ENCODE data around the genes ZSCAN5C, ZNF805, ZNF419 and ZIK1.

GRCh38 chr19:56201914-56202554 is at the start of gene ZSCAN5C:
Gene ZSCAN5C (plus strand): TSS chr19:56202273.
- RRBS = no CpG with 5 or more reads among the region's 4 CpGs

DNA sequence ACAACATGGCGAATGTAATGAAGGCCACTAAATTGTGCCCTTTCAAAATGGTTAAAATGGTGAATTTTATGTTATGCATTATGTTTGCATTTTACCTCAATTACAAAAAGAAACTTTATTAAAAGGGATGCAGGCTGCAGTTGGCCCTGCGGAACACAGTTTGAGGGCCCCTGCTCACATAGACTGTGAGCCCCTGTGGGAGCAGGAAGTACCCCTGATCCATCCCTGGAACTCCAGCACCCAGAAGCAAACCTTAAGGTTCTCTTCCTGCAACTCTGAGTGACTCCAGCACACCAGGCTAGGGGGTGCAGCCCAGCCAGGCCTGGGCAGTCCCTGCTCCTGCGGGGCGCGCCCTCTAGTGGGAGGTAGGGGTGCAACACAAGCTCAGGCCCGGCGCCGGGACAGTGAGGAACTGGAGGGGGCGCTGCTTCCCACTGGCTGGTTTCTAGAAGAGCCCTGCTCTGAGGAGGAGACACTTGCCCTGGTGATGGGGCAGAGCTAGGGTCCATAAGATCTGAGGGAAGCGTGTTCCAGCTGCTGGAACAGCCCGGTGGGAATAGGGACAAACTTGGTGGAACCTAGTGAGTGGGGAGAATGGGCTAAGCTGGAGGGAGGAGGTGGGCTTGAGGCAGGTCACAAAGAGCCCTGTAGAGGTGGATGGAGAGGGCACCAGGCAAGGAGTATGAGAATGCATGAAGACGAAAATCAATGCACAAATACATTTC is 5.1 kb downstream of the ZSCAN5A start:
- RRBS = no CpG with 5 or more reads among the region's 12 CpGs

DNA sequence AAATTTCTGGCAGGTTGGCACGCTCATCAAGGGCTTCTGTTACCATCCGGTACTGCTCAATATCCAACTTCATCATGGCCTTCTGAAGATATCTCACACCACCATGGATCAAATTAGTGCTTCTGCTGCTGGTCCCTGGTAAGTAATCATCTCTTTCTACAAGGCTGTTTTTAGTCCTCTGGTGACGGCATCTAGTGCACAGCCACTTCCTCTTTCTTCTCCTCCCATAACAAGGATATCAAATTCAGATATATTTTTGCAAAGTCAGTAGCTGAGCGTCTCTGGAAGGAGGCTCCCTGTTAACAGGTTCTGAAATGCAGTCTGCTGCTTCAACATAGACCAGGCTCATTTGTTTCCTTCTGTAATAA is 7.2 kb upstream of the ZSCAN5A start:
- RRBS = no CpG with 5 or more reads among the region's 4 CpGs

- RRBS = 1% methylated on average over 18 of the region's 41 CpGs
These were observed 611 bp upstream of the ZNF583 start for GRCh38 chr19:56403267-56404174.

GRCh38 chr19:56613437-56614138 is 18.5 kb downstream of the ZNF71 start:
- RRBS = no CpG with 5 or more reads among the region's 7 CpGs

DNA sequence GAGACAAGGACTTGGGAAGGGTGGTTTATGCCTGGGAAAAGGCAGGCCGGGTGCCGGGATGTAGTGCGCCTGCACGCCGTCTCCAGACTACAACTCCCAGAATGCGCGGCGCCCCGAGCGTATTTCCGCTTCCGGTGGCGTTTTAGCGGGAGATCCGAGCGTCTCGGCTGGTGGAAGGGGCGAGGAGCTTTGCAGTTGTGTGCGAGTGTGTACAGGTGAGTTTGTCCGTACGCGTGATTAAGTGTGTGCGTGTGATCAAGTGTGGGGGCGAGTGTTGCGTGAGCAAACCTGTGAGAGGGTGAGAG is 75.4 kb downstream of the PEG3 start:
- RRBS = 2% methylated on average over 11 of the region's 25 CpGs

DNA sequence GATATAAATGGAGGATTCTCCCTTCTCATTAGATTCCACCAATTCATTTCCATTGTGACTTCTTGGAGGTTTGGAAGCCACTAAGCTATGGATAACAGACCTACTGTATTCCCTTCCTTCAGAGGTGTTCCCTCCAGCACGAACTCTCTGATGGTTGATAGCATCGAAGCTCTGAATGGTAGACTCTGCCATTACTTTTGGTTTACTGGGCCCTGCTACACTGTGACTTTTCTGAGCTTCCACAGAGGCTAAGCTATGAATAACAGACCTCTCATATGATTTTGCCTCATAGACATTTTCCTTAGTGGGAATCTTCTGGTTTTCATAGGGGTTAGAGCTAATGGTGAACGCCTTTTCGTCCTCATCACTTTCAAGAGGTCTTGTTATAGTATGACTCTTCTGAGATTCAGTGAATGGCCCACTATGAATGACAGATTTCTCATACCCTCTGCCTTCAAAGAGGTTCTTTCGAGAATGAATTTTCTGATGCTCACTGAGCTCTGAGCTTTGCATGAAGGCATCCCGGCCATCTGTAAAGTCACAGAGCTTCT is 24.6 kb downstream of the PEG3 start:
- RRBS = no CpG with 5 or more reads among the region's 6 CpGs

DNA sequence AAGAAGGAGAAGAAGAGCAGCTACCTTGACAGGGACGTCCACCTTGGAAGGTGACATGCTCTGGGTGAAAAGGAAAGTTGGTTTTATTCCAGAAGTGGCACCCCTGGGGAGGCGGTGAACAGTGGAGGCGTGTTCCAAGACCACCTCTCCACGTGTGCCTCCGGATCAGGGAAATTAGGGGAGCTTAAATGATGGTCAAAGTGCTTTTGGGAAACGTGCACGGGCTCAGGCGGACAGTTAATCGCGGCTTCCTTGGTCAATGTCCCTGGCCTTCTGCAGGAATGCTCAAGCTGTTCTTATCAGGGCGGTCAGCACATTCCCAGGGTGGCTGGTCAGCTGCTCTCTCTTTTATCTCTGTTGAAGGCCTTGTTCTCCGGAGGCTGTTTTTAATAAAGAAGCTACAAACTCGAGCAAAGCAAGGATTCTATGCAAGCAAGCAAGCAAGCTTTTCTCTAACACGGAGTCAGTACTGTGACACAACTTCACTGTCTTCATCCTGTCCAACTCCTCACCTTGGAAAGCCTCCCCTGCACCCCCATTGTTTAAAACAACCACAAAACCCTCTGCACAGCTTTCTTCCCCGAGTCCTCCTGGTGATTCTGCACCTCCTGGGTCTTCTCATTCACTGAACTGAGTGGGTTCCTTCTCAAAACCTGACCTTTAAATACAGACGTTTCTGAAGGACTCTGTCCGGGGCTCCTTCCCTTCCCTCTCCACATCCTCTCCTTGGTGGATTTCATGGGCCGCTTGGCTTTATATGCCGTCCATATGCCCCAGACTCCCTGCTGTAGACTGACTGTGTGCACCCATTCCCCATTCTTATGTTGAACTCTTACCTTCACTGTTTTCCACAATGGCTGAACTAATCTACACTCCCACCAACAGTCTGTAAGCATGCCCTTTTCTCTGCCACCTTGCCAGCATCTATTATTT is 79.3 kb upstream of the PEG3 start:
- RRBS = no CpG with 5 or more reads among the region's 19 CpGs

DNA sequence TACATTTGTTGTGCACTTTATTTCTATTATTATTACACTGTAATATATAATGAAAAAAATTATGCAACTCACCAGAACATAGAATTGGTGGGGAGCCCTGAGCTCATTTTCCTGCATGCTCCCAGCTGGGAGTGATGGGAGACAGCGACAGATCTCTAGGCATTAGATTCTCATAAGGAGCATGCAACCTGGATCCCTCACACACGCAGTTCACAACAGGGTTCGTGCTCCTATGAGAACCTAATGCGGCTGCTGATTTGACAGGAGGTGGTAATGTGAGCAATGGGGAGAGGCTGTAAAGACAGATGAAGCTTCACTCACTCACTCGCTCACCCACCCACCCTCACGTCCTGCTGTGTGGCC is 111.6 kb upstream of the PEG3 start:
- RRBS = no CpG with 5 or more reads among the region's 6 CpGs

- RRBS = no CpG with 5 or more reads among the region's 10 CpGs
These were observed 126.4 kb upstream of the PEG3 start for GRCh38 chr19:56966811-56967432.

- RRBS = no CpG with 5 or more reads among the region's 14 CpGs
These were observed 117.1 kb upstream of the USP29 start for GRCh38 chr19:57002625-57003096.

GRCh38 chr19:57193703-57194806 is 2.8 kb downstream of the ZNF264 start:
- RRBS = no CpG with 5 or more reads among the region's 7 CpGs

DNA sequence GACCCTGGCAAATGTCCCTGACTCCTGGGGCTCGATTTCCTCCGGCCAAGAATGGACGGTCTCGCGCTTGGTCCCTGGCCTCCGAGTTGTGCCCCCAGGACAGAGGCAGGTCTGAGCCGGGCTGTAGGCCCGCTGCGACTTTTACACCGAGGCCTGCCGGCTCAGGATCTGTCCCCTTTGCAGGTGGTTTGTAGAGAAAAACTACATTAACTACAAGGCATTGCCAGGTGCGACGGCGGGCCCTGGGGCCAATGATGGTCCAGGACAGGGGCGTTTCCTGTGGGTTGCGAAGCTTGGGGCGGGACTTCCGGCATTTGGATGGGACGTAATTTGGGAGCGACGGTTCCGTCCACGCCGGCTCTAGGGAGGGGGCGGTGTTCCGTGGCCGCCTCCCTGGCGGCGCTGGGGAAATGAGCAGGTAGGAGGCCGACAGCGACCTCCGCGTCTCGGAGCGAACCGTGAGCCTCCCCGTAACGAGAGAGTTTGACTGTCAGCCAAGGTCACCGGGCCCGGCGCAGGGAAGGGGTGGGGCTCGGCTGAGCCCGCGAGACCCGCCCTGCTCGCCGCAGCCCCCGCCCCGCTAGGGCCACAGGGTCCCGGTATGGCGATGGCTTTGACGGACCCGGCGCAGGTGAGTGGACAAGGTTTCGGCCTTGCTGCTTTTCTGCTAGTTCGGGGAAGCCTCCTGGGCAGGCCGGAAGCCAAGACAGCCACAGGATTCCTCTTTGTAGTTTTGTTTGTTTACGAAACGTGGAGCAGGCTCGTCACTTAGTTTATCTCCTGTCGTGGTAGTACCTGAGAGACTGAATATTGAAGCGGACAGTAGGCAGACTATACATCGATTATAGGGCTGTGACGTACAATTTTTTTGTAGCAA is at the start of gene ZNF805:
ZNF805 (plus strand) TSS at position 342 of the 877 bp plus-strand sequence.
- RRBS = 2% methylated on average over 19 of the region's 64 CpGs

- RRBS = 2% methylated on average over 15 of the region's 69 CpGs
These were observed at the start of gene ZNF419 for GRCh38 chr19:57487390-57488350. Gene ZNF419 (plus strand): TSS chr19:57487750.

DNA sequence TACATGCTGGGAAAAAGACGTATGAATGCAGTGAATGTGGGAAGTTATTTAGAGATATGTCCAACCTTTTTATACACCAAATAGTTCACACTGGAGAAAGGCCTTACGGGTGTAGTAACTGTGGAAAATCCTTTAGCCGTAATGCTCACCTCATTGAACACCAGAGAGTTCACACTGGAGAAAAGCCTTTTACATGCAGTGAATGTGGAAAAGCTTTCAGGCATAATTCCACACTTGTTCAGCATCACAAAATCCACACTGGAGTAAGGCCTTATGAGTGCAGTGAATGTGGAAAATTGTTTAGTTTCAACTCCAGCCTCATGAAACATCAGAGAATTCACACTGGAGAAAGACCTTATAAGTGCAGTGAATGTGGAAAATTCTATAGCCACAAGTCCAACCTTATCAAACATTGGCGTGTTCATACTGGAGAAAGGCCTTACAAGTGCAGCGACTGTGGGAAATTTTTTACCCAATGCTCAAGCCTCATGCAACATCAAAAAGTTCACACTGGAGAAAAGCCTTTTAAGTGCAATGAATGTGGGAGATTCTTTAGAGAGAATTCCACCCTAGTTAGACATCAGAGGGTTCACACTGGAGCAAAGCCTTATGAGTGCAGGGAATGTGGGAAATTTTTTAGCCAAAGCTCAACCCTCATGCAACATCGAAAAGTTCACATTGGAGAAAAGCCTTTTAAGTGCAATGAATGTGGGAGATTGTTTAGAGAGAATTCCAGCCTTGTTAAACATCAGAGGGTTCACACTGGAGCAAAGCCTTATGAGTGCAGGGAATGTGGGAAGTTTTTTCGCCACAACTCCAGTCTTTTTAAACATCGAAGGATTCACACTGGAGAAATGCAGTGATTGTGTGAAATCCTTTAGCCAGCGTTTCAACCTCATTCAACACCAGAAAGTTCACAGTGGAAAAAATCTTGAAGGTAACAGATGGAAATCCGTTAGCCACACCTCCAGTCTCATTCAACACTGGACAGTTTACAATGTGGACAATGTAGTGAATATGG is 6.0 kb downstream of the ZNF419 start:
- RRBS = no CpG with 5 or more reads among the region's 10 CpGs

GRCh38 chr19:57583202-57584483 is at the start of gene ZIK1:
Gene ZIK1 (plus strand): TSS chr19:57584145.
- RRBS = 6% methylated on average over 8 of the region's 96 CpGs

DNA sequence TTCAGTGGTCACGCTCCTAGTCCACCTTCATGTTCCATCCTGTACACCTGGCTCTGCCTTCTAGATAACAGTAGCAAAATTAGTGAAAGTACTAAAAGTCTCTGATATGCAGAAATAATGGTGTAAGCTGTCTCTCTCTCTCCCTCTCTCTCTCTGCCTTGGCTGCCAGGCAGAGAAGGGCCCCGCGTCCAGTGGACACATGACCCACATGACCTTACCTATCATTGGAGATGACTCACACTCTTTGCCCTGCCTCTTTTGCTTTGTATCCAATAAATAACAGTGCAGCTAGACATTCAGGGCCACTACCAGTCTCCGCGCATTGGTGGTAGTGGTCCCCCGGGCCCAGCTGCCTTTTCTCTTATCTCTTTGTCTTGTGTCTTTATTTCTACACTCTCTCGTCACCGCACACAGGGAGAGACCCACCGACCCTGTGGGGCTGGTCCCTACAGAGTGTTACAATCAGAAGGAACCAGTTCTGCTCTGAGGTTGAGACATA is 7.8 kb upstream of the ZNF776 start:
- RRBS = no CpG with 5 or more reads among the region's 9 CpGs

DNA sequence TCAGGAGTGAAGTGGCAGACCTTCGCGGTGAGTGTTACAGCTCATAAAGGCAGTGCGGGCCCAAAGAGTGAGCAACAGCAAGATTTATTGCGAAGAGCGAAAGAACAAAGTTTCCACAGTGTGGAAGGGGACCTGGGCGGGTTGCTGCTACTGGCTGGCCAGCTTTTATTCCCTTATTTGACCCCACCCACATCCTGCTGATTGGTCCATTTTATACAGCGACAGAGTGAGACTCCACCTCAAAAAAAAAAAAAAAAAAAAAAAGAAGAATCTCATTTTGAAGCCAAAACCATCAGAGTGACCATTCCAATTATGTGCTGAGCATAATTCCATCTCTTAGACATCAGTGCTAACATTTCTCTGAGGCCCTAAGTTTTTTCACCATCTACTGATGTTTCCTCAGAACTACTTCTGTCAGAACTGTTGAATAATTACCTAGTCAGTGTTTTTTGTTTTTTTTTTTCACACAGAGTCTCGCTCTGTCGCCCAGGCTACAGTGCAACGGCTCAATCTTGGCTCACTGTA is 2.0 kb upstream of the ZNF552 start:
- RRBS = no CpG with 5 or more reads among the region's 10 CpGs

DNA sequence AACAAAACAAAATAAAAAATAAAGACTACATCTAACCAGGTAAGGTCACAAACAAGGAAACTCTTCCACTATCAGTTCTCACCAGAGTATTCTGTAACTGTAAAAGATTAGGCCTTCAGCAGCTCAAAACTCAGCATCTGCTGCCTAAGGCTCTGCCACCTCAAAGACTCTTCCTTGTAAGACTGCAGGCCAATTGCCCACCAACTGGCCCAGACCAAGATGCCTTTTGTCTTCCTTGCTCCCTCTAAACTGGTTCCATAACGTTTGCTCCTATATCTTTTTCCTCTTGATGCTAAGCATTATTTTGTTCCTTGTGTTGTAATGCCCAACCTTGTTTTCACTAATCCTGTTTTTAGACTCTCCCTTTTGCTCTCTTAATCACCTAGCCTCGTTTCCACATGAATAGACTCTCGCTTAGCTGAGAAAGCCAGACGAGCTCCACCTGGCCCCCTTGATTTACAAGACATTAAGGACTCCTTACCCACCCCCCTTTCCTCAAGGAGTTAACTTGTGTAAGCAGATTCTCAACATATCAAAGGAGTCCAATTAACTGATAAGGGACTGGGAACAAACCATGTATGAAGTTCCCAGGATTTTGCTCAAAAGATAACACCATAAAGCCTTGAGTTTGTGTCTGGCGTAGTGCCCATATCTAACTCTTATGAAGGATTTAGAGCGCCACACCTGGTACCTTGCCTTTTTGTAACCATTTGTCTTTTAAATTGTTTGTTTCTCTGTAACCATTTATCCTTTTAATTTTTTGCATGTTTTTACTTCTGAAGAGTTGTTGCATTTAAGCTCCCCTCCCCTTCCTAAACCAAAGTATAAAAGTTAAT is 1.4 kb downstream of the ZNF814 start:
- RRBS = no CpG with 5 or more reads among the region's 6 CpGs

DNA sequence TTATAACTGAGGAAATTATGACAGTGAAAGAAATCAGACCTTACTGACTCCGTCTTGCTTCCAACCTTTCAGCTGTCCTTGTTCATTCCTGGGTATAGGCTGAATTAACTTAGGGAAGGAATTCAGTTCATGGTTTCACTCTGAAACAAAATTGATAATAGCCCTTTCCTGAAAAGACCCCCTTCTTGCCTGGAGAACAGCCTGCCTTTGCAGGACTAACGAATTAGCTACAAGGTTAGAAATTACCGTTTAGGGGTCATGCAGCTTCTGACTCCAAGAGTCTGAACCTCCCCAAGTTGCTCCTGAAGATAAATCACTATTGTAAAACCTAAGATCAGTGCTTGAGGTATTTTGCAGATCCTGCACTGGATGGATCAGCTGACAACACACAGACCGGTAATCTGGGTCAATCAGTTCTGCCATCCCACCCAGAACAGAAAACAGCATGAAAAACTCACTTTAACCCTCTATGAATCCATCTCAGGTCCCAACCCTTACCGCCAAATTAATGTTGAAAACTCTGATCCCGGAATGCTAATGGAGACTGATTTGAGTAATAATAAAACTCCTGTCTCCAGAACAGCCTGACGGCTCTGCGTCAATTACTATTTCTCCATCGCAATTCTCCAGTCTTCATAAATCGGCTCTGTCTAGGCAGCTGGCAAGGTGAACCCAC is 728 bp downstream of the ZNF417 start:
- RRBS = no CpG with 5 or more reads among the region's 10 CpGs

Data from foreskin fibroblast (primary cell).